Mesenchymal stem cell of the bone marrow (primary cell): ENCODE measurements around a stretch of chr4.

DNA sequence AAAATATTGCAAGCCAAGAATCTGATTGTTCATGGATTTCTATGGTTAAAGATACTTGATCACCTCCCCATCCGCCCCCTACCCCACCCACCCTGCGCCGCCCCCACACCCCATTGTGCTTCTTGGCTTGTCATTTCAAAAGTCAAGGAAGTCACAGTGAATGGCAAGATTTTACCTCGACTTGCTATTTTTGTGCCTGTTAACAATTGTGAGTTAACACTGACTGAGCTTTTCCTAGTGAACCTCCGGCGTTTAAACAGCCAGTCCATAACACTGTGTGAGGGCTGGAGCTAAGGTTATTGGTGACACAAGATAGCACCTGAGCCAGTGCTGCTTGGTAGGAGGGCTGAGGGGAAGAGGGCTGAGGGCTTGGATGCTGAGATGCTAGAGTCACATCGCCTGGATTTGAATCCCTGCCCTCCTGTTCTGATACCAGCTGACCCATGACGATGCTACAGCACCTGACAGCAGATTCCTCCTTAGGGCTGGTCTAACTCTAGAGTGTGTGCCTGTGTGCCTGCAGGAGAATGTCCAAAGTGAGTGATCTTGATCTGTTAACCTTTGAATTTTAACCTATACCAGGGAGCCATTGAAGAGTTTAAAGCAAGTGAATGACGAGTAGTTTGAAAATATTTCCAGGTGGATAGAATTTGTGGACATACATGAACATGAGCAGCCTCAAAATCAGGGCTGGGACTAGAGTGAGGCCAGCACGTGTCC is 102.5 kb downstream of the PTTG2 start:
- CAGE, long polyA plus RNA: no peak

DNA sequence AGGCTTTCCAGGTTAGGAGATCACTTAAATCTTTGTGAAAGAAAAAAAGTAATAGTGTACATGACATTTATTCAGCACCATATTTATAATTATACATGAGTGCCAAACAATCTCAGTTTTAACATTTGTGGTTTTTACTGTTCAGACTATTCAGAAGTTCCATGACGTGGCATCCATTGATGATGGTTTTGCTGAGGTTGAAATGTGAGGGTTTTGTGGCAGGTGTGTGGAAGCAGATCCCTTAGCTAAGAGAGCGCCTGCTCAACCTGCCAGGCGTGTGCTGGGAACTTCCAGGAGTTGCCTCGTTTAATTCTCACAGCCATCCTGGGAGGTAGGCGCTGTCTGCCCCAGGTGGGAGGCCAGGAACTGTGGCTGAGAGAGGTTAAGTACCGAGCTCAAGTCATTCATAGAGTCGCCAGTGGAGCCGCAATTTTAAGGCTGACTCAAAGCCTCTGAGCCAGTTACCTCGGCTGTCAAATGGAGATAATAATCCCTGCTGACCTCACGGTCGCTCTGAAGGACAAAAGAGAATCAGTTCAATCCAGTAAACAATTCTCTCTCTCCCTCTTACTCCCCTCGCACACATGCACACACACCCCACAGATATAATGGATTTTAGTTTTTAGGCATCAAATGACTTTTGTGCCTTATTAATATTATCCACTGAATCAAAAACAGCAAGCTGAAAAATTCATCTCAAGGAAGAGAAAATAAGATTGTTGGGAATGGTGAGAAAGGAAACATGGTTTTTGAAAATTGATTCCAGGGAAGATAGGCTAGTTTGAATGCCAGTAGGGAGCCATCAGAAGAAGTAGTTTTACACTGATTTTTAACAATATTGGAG is 171.3 kb downstream of the PTTG2 start:
- CAGE, long polyA plus RNA: no peak

- CAGE, long polyA plus RNA: no peak
Measured at GRCh38 chr4:38162295-38162776, 202.1 kb downstream of the PTTG2 start.

DNA sequence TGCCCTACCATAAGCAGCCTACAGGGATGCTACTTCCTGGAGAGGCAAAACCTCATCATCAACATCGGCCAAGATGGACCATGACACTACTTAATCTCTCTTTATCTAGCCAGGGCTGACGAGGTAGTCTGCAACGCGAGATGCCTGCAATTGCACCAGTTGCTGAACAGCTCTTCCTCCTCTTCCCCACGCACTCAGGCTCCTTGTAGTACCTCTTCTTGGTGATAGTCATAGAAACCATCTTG is 271.6 kb downstream of the PTTG2 start:
- CAGE, long polyA plus RNA: no peak

DNA sequence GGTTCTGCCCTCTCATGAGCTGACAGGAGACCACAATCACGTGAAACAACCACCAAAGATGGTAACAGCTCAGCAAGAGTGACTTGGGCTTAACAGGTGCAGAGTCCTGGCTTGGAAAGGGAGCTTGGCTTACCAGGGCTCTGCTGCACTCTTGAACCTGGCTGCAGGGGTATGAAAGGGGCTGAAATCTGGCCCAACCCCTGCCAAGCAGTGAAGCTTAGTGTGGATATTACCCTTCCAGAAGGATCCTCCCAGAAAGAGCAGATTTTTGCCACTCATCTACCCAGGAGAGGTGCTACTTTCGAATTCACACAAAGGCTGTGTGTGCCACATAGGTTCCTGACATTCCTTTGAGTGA is 350.4 kb downstream of the PTTG2 start:
- CAGE, long polyA plus RNA: no peak

GRCh38 chr4:38666742-38668098 is 3.2 kb downstream of the KLF3 start:
- CAGE, long polyA plus RNA: no peak

DNA sequence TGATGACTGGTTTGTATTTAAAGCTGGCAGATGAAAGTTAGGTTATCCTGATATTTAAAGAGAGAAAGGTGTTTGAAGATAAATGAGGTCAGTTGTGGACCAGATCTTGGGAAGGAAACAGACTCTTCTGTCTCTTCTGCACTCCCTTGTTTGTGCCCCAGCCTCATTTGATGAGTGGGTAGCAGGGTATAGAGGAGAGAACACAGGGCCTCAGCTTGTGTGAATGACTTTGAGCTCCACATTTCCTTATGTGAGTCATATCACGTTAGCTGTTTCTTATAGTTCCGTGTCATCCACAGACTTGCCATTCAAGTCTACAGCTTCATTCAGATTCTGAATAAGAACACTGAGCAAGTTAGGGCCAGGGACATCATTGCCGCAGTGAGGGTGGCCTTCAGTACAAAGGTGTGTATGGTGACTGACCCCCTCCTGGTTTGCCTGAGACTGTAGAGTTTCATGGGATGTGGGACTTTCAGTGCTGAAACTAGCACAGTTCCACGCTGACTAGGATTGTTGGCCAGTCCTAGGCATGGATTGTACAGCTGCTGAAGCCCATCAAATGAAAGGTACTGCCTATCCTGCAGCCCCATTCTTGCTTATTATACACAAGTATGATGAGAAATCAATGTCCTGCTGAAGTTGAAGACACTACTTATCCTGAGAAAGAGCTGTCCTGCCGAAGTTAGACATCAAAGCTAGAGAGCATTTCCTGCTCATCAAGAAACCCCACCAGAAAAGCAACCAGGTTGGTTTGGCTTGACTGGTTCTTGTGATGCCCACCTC is 23.6 kb downstream of the KLF3 start:
- CAGE, long polyA plus RNA: no peak

- CAGE, long polyA plus RNA: no peak
Measured at GRCh38 chr4:38698431-38699133, 34.6 kb downstream of the KLF3 start.

GRCh38 chr4:38728567-38728907 is 54.3 kb downstream of the TLR10 start:
- CAGE, long polyA plus RNA: no peak

DNA sequence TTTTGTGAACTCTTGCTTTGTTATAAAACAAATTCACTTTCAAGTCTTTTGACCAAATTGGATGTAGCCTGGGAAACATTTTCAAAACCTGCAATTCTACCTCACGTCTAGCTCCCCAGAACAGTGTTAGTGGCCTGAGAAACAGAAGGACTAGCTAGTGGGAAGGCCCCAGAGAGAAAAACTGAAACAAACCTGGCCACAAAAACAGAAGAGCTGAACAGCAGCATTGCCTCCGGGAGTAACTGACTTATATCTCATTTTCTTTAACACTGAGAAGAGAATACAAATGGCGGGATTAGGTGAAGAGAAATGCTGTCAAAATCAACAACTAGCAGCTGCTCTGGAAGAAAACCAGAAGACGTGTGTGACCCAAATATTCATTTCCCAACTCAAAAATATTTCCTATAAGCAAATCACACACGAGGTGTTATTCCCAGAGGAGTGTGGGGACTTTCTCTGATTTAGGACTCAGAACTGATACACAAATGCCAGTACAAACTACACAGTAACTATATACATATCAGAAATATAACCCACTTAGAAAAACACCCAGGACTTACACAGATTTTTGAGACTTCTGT is 387 bp downstream of the TLR1 start:
- CAGE, long polyA plus RNA: no peak

DNA sequence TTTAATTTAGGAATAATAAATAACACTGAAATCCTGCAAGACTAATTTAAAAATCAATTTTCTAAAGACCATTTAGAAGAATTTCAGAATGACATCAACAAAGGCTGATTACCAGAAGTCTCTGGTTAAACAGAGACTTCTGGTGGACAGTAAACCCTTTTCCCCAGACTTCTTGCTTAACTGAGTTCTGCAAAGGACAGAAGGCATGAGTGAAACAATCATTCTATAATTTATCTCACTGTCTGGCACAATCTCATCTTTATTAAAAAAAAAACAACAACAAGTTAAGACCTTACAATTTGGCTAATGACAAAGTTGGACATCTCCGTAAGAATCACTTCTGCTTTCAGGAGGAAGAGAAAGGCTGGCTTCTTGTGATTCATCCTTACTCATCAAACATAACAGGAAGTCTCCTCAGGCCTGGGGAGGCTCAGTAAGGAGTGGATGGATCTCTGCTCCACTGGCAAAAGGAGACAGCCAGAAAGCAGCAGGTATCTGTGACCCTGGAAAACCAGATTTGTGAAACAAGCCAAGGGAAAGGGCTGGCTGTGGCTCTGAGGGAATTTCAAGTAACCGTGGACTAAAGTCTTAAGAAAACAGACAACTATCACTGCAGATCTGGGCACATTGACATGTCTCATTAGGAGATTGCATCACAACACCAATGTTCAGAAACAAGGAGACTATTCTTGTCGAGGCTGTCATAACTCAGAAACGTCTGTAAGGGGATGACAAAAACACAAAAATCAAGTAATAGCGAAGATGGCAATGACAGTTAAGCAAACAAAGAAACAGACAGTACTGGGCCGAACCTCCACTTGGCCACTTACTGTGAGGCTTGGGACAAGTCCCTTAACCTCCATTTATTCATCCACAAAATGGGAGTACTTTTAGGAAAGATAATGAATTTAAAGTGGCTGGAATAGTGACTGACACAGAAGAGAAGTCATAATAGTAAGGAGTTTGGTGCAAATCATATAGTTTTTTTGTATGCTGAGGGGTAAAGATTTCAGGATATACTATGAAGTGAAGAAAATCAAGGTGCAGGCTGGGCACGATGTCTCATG is 1.1 kb upstream of the TLR6 start:
- CAGE, long polyA plus RNA: no peak

GRCh38 chr4:39045288-39045539 is 13.0 kb upstream of the TMEM156 start:
- CAGE, long polyA plus RNA: no peak

GRCh38 chr4:39045801-39046423 is 13.7 kb upstream of the TMEM156 start:
- CAGE, long polyA plus RNA: no peak

- CAGE, long polyA plus RNA: no peak
Measured at GRCh38 chr4:39107506-39107888, 45.5 kb downstream of the KLHL5 start.

- CAGE, long polyA plus RNA: no peak
Measured at GRCh38 chr4:39228051-39228976, 46.0 kb downstream of the WDR19 start.

- CAGE, long polyA plus RNA: no peak
Measured at GRCh38 chr4:39289742-39290302, 76.3 kb downstream of the RFC1 start.

GRCh38 chr4:39354171-39354636 is 12.0 kb downstream of the RFC1 start:
- CAGE, long polyA plus RNA: no peak

DNA sequence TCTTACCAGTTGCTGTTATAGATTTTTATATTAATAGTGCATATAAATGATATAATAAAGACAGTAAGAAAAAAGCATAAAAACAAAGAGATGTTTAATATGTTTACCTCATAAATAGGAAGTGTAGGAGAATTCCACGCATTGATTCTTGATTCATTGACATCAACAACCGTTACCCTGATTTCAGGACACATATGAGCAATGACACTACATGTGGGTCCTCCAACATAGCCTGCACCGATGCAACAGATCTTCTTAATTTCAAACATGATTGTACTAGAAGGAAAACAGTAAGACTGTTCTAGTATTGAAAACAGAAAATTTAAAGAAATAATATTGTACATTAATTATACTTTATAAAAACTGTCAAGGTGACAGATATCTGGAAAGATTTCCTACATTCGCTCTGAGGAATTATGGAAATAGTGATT is 6.0 kb downstream of the UGDH start:
- CAGE, long polyA plus RNA: no peak

DNA sequence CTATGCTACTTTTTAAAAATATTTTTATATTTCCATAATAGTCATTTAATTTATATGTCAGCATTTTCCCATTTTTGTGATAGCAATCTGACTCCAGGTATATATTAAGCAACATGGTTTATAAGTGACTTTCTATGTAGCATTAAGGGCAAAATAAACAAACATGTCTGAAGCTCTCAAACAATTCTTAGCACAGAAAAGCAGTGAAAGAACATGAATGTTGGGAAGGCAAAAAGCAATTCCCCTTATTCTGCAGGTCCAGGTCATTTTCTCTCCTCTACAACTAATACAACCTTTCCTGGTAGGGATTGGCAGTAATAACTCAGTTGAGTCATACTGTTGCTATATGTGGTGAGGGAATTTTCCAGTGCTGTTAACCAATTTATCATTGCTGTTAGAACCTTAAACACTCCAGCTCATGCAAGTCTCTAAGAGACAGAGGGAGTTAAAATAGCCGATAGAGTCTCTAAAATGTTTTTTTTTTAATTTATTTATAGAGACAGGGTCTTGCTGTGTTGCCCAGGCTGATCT is 24.0 kb downstream of the SMIM14 start:
- CAGE, long polyA plus RNA: no peak

- CAGE, long polyA plus RNA: no peak
Measured at GRCh38 chr4:39636170-39636858, 2.4 kb downstream of the SMIM14 start.